Aortic smooth muscle cell (primary cell): ENCODE data around the genes SLC9A8 and SPATA2.

DNA sequence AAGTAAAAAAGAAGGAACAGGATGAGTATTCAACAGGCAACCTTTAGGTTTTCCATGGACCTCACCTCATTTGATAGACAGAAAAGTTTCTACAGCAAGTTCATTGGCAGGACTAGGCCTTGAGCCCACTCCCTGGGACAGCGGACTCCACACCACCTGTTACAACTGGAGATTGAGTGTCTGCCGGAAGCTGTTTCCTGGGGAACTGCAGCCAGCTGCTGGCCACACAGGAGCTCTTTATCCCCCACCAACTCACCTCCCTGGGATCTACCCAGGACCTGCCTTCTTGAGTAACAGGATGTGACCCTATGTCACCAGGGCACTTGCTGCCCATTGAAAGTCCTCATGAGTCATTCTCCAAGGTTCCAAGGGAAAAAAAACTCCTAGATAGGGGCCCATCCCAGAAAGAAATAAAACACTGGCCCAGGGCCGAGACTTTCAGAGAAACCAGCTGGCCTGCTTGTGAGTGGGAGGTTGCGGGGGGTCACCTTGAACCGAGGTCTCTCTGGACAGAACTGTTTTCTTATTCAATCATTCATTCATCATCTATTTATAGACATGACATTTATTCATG lies 37.4 kb upstream of the SLC9A8 start:
- RRBS: no CpG with 5 or more reads among the region's 5 CpGs

GRCh38 chr20:49794840-49795412 lies 17.7 kb upstream of the SLC9A8 start:
- RRBS: no CpG with 5 or more reads among the region's 6 CpGs

DNA sequence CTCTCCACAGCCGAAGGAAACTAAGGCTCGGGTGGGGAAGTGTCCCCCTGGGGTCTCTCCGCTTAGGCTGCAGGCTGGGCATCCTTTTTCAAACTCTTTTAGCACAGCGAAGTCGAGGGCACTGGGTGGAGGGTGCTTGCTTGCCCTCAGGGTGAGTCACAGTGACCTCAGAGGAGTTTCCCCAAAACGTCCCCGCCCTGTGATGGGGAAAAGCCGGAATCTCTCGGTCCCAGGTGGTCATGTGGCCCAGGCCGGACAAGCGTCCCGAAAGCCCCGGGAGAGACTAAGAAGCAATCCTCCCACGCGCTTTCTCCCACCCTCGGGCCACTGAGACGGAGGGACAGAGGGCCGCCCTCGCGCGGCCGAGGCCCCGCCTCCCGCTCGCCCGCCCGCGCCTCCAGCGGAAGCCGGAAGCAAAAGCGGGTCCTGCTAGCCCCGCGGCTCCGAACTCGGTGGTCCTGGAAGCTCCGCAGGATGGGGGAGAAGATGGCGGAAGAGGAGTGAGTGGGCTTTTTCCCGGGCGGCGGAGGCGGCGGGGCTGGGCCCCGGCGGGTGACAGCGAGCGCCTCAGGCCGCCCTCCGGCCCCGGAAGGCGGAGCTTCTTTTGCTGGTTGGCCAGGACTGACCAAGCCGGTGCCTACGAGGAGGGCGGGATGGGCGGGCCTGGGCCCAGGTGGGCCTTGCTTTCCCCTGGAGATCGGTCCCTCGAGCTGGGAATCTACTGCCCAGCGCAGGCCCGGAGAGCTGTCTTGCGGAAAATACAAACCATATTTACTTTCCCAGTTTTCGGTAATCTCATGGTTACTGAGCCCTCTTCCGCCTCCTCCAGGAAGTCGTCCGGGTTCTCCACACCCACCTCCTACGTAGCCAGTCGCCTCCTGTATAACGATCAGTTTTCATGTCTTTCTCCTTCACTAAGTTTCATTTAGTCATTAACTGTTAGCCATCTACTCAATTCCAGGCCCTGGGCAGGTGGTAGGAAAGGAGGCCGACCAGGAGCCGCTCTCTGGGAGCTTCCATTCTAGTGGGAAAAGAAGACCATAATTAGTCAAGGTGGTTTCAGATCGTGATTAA lies at the start of gene SLC9A8:
SLC9A8 (plus strand) TSS at position 380 of the 1,074 bp plus-strand sequence.
- RRBS: 1% methylated on average over 19 of the region's 69 CpGs

DNA sequence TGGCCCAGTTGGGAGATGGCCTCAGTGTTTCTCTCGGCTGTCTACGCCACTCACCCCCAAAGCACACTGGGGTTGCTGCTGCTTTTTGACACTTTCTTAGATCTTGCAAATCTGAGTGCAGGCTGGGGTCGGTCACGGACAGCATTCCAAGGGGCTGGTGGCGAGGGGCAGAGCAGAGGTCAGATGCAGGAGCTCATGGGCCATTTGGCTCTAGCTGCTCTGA lies 42.2 kb downstream of the SLC9A8 start:
- RRBS: no CpG with 5 or more reads among the region's 5 CpGs

GRCh38 chr20:49886407-49887123 lies 28.8 kb downstream of the SPATA2 start:
- RRBS: no CpG with 5 or more reads among the region's 29 CpGs

DNA sequence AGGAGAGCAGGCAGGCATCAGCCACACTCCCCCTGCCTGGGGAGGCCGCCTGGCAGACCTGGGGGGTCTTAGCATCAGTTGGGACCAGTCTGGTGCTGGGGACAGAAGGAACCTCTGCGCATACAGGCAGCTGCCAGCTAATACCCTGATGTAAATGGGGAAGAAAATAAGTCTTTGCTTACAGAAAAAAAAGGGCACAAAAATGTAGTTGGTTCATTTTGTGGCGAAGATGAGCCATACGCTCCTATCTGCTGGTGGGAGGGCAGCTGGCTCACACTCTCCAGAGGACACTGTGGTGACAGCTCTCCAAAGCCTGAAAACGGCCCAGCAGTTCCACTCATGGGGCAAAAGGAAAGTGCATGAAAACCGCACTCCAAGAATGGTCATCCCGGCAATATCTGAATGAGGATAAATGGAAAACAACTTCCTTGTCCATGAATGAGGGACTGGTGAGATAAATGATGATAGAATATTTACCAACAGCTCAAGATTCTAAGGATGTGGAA lies 21.7 kb downstream of the SPATA2 start:
- RRBS: no CpG with 5 or more reads among the region's 7 CpGs

DNA sequence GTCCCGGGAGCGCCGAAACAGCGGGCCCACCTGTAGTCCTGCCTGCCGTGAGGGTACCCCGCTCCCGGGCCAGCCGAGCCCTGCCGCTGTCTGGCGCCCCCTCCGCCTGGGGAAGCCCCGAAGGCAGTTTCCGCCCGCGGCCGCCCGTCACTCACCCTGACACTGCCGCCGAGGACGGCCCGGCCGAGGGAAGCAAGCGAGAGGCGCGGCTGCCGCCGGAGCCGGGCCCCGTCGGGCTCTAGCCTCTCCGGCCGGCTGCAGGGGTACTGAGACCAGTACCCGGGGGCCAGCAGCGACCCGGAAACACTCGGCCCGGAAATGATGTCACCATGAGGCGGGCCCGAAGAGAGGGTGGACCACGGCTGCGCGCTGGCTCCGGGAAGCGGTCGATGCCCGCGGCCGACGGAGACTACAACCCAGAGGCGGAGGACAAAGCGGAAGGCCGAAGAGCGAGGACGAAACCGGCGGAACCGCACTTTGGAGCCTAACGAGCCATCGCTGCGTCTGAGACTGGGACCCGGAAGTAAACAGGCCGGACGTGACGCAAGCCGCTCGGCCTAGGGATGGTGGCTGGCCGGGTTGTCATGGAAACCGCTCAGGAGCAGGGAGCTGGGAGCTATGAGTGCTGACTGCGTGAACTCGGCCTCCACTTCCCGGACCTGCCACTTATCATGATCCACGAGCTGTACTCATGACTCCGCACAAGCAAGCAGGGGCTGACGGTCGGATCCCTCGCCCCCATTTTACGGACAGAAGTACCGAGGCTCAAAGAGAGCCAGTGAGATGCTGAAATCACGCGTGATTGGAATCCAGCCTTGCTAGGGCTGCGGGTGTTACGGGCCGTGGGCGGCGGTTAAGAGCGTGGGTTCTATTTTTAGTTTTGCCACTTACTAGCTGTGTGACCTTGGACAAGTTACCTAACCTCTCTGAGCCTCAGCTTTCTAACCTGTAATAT lies at the start of gene SPATA2:
SPATA2 (minus strand) TSS at position 305 of the 955 bp plus-strand sequence.
- RRBS: 1% methylated on average over 48 of the region's 86 CpGs

- RRBS: no CpG with 5 or more reads among the region's 3 CpGs
Measured at GRCh38 chr20:49969285-49969683, 13.5 kb upstream of the SNAI1 start.

DNA sequence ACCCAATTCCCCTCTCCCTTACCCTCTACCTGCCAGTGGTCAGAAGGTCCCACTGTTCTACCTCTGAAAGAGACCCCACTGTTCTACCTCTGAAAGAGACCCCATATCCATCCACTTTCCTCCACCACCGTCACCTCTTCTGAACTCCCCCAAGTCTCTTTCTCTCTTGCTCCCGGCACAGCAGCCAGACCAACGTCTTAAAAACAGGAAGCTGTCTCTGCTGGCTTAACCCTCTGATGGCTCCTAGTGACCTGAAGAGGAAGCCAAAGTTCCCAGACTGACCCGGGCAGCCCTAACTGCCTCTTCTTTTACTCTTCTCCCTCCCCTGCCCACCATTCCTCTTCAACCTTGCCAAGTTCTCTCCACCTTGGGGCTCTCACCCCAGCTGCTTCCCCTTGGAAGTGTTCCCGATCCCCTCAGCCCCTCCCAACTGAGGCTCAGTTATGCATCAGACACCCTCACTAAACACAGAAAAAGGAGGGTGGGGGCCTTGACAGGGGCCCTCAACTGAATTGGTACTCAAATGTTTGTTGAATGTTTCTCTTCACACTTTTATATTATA lies 27.0 kb downstream of the UBE2V1 start:
- RRBS: 2% methylated on average over 3 of the region's 5 CpGs

- RRBS: no CpG with 5 or more reads among the region's 7 CpGs
Measured at GRCh38 chr20:50121454-50122312, 8.7 kb upstream of the UBE2V1 start.

- RRBS: no CpG with 5 or more reads among the region's 25 CpGs
Measured at GRCh38 chr20:50139740-50140930, 13.4 kb downstream of the PEDS1 start.

DNA sequence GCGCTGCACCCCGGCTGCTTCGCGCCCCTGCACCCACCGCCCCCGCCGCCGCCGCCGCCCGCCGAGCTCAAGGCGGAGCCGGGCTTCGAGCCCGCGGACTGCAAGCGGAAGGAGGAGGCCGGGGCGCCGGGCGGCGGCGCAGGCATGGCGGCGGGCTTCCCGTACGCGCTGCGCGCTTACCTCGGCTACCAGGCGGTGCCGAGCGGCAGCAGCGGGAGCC lies 764 bp downstream of the CEBPB start:
- RRBS: under 1% methylated on average over 18 of the region's 36 CpGs

DNA sequence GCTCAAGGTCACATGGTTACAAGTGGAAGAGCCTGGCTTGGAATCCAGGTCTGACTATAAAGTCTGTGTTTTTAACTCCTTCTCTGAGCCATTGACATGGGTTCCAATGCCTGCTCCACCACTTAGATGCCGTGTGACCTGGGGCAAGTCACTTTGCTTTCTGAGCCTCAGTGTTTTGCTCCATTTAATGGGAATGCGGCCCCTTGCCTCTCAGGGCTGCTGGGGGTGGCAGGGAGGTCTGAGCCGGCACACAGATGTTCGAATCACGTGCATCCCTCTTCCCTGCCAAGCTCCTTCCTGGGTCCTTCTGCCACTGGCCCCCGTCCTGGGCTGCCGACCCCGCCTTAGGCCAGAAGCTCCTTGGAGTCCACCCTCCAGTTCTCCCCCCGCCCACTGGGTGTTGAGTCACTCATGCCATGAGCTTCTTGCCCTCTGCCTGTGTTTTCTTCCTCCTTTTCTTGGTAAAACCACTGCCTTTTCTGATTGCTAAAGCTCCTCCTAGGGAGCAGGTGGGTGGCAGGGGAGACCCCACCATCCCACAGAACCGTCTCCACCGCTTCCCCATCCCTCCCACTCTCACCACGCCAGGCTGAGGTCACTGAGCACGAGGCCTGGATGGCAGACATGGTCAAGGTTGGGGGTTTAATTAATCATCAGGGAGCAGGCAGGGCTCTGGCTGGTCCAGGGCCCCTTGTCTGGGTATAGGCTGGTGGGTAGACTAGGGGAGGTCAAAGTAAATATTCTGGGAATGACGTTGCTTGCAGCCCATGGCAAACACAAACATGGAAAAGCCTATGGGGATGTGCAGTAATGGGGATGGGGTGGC lies 35.8 kb downstream of the CEBPB start:
- RRBS: no CpG with 5 or more reads among the region's 14 CpGs

GRCh38 chr20:50271021-50272072 lies 80.7 kb downstream of the CEBPB start:
- RRBS: no CpG with 5 or more reads among the region's 21 CpGs

- RRBS: no CpG with 5 or more reads among the region's 16 CpGs
Measured at GRCh38 chr20:50284521-50285121, 94.0 kb downstream of the CEBPB start.

- RRBS: no CpG with 5 or more reads among the region's 7 CpGs
Measured at GRCh38 chr20:50296977-50297450, 106.4 kb downstream of the CEBPB start.

DNA sequence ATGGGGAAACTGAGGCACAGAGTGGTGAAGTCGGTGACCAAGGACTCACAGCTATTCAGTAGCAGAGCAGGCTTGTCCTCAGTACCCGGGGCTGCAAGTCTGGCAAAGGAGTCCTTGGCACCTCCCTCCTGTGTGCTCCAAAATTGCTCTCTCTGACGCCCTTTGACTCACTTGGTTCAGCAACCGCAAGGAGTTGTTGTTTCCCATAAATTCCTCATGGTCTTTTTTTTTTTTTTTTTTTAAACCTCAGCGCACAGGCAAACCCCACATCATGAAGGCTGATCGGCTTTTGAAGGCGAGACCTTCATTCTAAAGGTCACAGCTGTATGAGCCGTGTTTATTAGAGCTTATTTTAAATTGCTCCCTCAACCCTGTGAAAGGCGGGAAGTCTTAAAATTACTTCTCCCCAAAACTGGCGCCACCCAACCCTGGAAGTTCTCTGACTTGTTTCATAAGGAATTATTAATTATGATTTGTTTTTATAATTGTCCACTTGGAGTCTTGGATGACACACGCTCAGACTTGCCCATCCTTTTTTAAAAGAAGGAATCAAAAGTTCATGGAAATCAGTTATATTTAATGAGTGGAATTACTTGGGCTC lies 143.3 kb downstream of the CEBPB start:
- RRBS: no CpG with 5 or more reads among the region's 11 CpGs

DNA sequence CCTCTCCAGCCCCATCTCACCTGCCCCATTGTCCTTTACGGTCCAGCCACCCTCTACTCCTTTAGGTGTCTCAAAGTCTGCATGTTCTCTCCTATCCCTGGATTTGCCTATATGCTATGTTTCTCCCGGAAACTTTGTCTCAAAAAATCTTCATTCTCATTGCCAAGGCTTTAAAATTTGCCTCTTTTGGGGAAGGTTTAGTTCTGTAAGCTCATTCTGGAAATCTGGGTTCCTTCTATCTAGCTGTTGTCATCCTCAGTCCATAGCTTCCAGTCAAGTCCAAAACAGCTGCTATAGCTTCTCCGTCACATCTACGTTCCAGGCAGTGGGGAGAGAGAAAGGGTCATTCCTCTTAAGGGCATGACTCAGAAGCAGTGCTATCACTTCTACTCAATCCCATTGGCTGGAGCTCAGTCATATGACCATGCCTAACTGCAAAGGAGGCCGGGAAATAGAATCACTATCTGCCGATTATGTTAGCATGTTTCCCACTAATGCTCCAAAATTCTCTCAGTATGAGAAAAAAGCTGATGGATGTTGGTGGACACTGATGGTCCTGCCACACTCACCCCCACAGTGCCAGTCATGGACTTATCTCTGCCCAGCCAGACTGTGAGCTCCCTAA lies 141.4 kb upstream of the PTPN1 start:
- RRBS: no CpG with 5 or more reads among the region's 6 CpGs

DNA sequence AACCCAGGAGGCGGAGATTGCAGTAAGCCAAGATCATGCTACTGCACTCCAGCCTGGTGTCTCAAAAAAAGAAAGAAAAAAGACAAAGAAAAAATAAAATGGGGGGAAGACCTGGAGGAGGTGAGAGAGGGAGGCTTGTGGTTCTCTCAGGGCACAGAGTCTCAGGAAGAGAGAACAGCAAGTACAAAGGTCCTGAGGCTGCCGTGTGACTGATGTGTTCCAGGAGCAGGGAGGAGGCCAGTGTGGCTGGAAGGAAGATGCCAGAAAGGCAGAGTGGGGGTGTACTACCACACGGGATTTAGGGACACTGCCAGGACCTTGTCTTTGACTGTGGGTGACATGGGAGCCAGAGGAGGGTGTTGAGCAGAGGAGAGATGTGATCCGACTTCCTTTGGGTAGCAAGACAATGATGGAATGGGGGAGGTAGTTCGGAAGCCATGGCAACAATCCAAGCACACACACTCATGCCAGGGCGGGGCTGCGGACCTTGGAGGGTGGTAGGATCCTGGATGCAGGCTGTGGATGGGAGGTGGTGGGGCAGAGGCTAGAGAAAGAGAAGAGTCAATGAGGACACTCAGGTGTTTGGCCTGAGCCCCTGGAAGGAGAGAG lies 136.4 kb upstream of the PTPN1 start:
- RRBS: no CpG with 5 or more reads among the region's 7 CpGs

DNA sequence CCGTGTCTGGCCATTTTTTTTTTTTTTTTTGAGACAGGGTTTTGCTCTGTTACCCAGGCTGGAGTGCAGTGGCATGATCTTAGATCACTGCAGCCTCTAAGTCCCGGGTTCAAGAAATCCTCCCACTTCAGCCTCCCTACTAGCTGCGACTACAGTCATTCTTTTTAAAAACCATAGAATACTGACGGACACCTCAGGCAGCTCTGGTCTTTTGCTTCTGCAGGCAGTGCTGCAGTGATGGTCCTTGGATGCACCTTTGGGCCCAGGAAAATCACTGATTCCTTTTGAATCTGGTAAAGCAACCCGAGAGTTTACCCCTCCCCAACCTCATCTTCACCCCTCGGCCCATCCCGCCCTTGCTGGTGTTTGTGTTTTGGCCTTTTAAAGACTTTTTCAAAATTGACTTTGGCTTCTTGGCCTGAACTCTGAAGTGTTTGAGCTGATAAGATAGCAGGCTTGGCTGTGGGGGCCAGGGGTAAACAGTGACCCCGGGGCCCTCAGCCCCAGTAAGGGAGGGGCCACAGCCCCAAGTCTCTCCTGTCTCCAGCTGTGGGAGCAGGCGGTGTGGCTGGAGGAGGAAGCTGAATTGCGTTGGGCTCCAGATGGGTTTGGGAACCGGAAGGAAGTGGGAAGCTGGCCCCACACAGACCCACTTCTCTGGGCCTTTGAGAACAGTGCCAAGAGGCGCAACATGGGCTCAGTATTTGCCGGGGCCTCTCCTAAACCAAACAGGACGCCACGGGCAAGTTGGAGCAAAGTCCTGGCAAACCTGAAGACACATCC lies 54.6 kb upstream of the PTPN1 start:
- RRBS: no CpG with 5 or more reads among the region's 15 CpGs